Epithelial cell of alveolus of lung (primary cell): ENCODE measurements around the genes FRMD5, PATL2, TRIM69, DUOXA1 and BLOC1S6.

GRCh38 chr15:43814290-43814807 is 10.1 kb downstream of the MFAP1 start:
- RAMPAGE, long total RNA: no peak
- RRBS: no CpG with 5 or more reads among the region's 11 CpGs

GRCh38 chr15:43827814-43828442 is 1.1 kb downstream of the WDR76 start:
- RAMPAGE, long total RNA: no peak
- RRBS: no CpG with 5 or more reads among the region's 8 CpGs

DNA sequence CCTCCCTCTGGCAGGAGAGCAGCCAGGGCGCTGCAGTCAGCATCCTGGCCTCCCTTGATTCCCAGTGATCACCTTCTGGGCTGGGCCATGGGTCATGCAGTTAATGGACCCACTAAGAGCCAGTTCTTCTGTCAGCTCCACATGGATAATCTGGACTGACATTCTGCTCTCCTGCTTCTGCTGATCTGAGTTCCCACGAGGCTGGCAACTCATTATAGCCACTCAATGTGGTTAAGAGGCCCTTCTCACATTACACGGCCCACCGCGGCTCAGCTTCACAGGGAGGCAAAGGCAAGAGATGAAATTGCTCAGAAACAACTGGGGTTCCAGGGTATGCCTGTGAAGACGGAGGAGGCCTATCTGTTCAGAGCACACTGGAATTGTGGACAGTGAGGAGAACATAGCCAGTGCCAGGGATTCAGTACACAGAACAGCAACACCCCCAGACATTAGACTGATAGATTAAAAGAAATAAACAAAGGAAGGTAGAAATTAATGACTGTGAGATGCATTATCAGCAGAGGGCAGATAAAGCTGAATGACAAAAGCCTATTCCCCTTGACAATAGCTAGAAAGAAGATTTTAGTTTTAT is 94.1 kb downstream of the WDR76 start:
- RAMPAGE, long total RNA: no peak
- RRBS: no CpG with 5 or more reads among the region's 6 CpGs

DNA sequence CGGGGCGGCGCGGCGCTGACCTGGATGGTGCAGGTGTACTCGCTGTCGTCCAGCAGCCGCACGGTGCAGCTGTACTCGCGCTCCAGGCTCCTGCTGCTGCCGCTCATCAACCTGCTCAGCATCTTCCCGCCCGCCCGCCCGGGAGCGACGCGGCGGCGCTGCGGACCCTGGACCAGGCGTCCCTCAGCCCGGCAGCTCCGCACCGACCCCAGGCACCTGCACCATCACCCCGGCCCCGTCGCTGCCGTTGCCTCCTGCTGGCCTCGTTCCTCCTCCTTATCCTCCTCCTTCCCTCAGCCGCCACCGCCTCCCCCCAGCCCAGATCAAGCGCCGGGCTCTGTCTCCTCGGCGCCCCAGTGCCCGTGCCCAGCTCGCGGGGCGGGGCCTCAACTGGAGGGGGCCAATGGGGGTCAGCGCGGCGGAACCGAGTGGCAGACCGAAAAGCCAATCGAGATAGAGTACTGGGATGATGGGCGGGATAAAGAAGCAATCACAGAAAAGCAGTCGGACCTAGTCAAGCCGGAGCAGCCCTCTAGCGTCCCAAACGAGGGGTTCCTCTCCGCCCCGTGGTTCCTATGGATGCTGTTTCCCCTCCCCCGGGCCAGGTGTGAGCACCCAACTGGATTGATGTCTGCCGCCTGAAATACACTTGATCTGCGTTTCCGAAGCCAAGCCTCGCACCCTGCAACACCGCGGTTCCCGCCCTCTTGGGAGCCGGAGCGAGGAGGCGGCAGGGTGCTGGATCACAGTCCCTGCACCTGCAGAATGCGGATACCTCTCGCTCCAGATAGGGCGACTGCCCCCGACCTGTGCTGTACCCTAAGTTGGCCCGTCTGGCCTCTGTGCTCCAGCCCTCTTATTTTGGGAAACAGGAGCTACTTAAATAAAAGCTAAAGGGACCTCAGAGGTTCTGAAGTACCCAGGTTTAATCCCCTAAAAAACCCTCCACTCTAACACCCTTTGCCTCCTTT is at the start of gene FRMD5:
FRMD5 (minus strand) TSS at position 339 of the 971 bp plus-strand sequence.
- RAMPAGE, long total RNA: no peak
- RRBS: 1% methylated on average over 21 of the region's 70 CpGs

DNA sequence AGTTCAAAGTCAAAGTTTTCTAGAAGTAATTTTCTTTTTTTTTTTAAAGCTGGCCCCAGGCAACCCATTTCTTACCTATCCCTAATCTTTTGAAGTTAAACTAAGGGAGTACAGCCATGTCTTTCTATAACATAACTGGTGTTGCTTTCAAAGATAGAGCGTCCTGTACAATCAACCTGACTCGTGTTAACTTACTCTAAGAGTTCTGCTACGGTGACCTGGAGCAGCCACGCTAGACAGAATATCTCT is 36.1 kb downstream of the GOLM2 start:
- RAMPAGE, long total RNA: no peak
- RRBS: no CpG with 5 or more reads among the region's 4 CpGs

DNA sequence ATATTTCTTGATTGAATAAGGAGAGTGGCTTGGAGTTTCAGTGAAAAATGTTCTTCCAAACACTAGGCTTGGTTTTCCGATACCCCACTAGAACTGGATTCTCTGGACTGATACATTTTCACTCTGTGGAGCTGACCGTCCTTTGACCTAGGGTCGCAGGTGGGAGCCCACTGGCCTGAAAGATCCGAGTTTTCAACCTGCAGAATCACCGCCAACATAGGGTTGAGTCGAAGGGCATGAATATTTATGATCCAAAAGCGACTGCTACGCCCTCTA is 813 bp upstream of the CTDSPL2 start:
- RAMPAGE, long total RNA: no peak
- RRBS: no CpG with 5 or more reads among the region's 8 CpGs

- RAMPAGE, long total RNA: no peak
- RRBS: no CpG with 5 or more reads among the region's 7 CpGs
Measured at GRCh38 chr15:44428227-44428647, 808 bp downstream of the CTDSPL2 start.

DNA sequence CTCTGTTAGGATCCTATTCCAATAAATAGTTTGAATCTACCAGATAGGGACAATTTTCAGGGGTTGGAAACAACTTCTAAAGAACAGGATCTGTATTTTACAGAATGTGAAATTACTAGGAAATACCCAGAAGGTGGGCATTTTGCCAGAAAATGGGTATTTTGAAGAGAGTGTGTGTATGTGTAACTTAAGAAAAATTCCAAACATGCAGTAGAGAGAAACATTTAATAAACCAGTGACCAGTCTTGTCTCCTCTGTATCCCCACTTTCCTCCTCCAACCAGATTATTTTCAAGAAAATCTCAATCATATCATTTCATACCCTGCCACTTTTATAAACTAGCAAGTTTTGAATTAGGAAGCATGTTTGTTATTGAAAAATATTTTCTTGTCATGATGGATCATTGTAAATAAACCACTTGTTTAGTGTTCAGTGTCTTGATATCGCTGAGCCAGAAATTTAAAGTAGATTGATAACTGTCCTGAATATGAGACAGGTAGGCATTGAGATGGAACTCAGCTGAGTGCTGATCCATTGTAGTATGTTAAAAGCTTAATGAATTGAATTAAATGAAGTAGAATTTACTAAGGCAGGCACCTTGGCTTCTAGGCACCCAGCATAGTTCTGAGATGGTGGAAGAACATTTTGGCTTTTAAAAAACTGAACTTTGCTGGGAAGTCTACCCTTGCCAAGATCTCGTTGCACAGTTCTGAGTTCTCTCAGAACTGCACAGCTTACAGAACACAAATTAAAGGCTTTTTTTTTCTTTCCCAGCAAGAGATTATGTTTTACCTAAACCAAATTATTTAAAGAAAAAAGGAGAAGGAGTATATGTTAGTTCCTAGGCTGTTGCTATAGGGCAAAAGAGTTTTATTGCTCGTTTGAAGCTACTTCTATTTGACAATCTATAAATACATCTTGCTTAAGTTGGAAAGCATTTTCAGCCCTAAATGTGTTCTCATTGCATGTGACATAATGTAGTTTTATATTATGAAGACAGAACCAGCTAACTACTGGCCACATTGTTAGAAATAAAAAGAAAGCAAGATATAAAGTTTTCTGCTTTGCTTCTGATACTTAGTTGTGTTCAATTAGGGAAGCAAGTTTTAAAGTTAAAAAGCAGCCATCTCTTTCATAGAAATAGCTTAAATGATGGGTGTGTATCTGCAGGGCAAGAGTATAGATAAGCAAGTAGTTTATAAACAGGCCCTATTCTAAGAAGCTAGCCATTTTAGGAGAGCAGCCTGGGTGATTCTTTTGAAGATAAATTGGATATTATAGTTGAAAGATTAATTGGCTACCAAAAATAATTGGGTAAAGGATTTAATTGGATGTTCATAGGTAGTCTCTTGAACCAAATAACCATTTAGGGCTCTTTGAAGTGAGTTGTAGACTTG is 5.1 kb downstream of the EIF3J start:
- RAMPAGE, long total RNA: no peak
- RRBS: no CpG with 5 or more reads among the region's 3 CpGs

DNA sequence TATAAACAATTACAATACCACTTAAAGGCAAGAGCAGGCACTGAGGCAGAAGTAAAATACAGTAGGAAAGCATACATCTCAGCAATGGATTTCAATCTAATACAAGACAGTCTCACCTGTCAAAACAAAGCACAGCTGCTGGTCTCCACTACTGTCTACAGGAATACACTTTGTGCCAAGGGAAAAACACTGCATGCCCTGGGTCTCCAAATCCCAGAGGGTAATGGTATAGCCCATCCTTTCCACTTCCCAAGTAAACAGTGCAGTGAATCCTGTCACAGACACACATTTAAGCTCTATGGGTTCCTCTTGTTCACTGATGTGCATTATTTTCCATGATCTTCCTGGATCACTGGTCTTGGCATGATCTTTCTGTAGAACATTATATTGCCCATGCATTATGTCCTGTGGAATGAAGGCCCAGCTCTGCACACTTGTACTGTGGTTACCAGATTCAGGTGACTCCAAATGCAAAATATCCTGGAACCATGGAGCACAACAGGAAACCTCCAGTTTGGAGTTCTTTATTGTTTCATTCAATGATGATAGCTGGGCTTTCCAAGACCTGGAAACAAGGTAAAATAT is 12.0 kb downstream of the SPG11 start:
- RAMPAGE, long total RNA: no peak

- RAMPAGE, long total RNA: no peak
- RRBS: no CpG with 5 or more reads among the region's 23 CpGs
Measured at GRCh38 chr15:44710636-44711467, at the start of gene PATL2. Gene PATL2, minus strand, starts transcription at chr15:44711323.

DNA sequence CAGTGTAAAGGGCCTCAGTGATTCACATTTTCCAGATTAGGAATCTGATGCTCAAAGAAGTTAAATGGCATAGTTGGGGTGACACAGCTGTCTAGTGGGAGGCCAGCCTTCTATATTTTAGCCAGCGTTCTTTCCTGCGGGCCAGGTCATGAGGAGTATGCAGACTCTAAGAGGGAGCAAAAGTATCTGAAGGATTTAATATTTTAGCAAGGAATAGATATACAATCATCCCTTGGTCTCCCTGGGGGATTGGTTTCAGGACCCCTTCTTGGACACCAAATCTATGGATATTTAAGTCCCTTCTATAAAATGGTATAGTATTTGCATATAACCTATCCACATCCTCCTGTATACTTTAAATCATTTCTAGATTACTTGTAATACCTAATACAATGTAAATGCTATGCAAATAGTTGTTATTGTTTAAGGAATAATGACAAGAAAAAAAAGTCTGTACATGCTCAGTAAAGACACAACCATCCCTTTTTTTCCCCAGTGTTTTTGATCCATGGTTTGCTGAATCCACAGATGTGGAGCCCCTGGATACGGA is 7.0 kb downstream of the B2M start:
- RAMPAGE, long total RNA: no peak
- RRBS: no CpG with 5 or more reads among the region's 3 CpGs

GRCh38 chr15:44724681-44725269 is 11.6 kb upstream of the TRIM69 start:
- RAMPAGE, long total RNA: no peak
- RRBS: no CpG with 5 or more reads among the region's 6 CpGs

DNA sequence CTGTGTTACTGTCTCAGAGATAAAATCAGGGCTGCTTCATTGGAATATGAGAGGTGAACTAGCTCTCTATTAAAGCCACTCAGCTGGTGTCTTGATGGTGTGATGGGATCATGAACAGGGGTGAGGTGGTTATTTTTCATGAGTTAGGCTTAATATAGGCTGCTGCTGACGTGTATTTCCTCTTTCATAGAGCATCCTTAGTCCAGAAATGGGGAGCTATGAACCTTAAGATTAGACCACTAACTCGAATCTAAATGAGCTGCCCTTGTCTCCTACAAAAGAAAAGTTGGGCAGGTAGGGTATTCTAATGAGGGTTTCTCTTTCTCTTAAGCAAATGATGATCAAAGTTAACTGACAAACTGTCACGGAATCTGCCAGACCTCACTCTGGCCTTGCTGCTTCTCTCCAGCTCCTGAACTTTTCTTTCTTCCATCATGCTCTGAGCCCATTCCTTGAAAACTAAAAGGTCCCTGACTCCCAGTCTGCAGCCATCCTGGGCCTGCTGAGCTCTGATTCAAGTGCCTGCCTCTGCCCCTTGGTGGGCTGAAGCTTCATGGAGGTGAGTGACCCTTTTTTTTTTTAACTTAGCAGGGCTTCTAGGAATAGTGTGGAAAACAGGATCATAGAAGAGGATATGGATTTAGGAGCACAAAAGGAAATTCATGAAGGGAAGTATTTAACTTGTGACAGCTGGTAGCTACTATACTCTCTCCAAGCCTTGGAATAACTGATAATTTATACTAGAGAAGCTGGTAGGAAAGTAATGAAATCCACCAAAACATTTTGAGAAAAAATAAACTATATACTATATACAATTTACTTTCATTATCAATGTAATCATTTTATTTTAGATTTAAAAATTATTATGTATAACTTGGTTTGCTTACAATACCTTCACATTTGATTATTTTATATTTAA is at the start of gene TRIM69:
TRIM69 (plus strand) TSS at position 377 of the 919 bp plus-strand sequence.
- RAMPAGE, long total RNA: no peak
- RRBS: no CpG with 5 or more reads among the region's 3 CpGs

GRCh38 chr15:44830419-44831283 is 94.3 kb downstream of the TRIM69 start:
- RAMPAGE, long total RNA: no peak
- RRBS: no CpG with 5 or more reads among the region's 10 CpGs

- RAMPAGE, long total RNA: no peak
- RRBS: no CpG with 5 or more reads among the region's 4 CpGs
Measured at GRCh38 chr15:45079648-45080098, 34.3 kb downstream of the DUOX2 start.

DNA sequence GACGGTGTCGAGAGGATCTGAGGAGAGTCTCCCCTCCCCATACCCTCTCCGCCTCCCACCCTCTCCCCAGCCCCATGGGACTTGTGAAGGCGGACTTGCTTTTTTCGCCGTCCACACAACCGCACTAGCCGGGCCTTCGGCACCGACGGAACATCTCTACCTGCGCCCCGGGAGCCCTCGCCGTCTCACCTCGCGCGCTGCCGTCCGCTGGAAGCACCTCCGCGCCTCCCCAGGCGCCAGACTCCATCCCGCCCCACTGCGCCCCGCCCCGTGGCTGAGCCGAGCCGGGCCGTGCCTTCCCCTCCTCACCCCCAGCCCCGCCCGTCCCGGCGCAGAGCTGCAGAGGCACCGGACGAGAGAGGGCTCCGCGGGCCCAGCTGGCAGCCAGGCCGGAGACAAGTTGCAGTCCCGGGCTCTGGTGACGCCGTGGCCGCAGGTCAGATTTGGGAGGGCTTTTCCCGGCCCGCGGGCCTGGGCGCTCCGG is at the start of gene DUOXA1:
DUOXA1 (minus strand) TSS at position 217 of the 484 bp plus-strand sequence.
- RAMPAGE, long total RNA: no peak
- RRBS: 5% methylated on average over 20 of the region's 48 CpGs

- RAMPAGE, long total RNA: no peak
- RRBS: 1% methylated on average over 25 of the region's 83 CpGs
Measured at GRCh38 chr15:45166830-45167934, 20.6 kb downstream of the SHF start.

DNA sequence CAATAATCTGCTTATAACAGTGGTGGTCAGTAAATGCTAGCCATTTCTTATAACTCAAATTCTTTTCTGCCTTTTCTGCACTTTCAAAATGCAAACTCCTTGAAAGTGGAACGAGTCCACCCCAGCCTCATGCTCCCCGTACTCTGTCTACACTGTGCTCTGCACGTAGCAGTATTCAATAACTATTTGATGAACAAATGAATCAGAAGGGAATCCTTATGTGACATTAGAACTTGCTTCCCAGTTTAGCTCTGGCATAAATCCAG is 18.8 kb downstream of the C15orf48 start:
- RAMPAGE, long total RNA: no peak
- RRBS: no CpG with 5 or more reads among the region's 3 CpGs

GRCh38 chr15:45449575-45449746 is 19.1 kb downstream of the C15orf48 start:
- RAMPAGE, long total RNA: no peak

DNA sequence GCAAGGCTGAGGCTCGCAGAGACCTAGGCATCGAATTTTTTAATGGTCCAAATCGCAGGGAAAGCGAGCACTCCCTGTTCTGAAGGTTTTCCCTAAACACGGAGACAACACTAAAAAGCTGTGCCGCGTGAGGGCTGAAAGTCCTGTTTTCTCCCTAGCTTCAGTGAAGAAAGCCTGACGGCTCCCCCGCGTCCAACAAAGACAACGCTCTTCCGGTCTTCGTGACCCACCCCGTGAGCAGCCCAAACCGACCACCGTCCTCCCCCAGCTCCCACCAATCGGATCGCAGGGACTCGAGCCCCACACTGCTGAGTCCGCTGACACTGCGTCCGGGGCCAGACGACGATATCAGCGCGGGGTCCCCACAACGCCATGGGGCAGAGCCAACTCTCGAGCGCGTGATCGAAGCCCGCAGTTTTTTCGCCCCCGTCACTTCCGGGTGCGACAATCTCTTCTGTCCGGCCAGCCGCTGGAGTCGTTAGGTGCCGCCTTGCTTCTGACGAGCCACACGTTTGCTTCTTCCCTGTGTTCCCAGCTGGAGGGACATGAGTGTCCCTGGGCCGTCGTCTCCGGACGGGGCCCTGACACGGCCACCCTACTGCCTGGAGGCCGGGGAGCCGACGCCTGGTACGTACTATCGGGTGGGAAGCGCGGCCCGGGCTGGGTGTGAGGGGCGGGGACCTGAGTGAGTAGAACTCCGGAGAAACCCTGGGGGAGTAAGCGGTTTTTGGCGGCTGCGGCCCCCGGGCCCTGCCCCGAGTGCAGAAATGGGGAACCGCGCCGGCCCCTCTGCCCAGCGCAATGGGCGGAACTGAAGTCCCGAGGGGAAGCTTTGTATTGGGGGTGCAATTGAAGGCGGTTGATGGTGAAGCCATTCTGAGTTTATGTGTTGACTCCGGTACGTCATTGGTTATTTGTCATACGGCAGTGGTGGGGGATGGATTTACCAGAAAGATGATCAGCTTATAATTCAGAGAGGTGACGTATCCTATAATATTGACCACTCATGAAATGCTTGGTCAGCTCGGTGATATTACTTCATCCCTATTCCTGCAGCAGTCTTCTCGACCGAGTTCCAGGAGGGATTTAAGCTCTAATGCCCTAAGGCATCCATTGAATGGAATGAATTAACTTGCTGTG is at the start of gene BLOC1S6:
BLOC1S6 (plus strand) TSS at position 481 of the 1,140 bp plus-strand sequence.
- RAMPAGE, long total RNA: start-site peak on the plus strand centred at position 321 of the sequence, 109 bp wide, 53 and 100 reads in 2 replicates; start-site peak on the plus strand centred at position 495 of the sequence, 116 bp wide, 973 and 843 reads in 2 replicates
- RRBS: 1% methylated on average over 17 of the region's 76 CpGs